SK-MEL-5 (cell line): ENCODE measurements around the genes SLC22A23 and CDYL.

DNA sequence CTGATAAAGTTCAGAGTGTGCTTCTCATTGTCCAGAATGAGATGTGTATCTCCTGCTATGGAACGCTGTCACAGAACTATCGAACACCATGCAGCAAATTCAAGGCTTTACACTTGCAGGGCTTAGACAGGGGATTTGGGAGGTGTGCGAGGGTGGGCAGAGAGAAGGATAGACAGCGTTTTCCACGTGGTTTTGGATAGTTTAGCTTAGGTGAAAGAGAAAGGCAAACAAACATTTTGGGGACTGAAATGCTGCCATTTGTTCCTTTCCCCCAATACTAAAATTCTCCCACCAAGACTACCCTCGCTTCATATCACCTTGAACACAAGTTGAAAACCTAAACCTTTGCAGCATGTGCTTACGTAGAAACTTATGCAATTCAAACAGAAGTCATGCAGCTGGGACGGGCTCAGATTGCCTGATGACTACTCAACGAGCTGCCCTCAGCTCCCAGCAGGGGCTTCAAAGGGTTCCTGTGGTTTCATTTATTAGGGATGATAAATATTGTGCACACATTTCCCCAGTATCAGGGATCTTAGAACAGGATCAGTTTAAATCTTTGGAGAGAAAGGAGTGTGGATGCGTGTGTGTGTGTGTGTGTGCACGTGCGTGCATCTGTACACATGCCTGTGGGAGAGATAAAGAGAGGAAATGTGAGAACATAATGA lies 77.3 kb downstream of the SLC22A23 start:
RAMPAGE:
- cytosol, long total RNA = no peak
- long total RNA = no peak
- nucleus, long total RNA = no peak

RAMPAGE:
- cytosol, long total RNA = no peak
- long total RNA = no peak
- nucleus, long total RNA = no peak
Measured at GRCh38 chr6:3456669-3457580, at the start of gene SLC22A23. SLC22A23 (minus strand) TSS chr6:3457050.

DNA sequence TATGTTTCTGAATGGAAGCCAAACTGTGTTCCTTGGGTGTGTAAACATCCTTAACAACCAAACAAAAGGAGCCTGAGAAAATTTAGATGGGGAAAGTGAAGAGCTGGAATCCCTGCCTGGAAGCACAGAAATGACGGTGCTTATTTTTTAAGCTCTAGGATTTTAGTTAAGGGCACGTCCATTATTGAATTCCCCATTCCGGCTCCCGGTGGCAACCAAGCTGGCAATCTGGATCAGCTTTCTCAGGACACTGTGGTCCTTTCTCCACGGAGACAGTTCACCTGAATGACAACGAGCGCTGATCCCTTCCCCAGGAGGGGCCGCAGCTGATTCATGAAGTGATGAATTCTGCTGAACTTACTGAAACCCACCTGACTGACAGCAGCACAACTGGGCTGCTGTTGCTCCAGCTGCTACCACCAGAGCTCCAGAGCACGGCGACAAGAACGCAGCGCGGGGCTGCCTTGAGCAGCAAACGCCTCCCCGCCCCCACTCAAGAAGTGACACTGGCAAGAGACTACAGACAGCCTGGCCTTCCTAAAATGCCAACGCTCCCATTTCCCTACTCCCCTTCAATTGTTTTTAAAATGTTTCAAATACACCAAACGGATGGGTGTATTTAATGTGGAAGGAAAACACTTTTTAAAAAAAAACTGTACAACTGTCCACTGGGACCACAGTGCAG lies 10.1 kb downstream of the PXDC1 start:
RAMPAGE:
- cytosol, long total RNA = no peak
- long total RNA = no peak
- nucleus, long total RNA = no peak

RAMPAGE:
- cytosol, long total RNA = no peak
- long total RNA = no peak
- nucleus, long total RNA = no peak
Measured at GRCh38 chr6:3748080-3748770, 3.3 kb downstream of the PXDC1 start.

DNA sequence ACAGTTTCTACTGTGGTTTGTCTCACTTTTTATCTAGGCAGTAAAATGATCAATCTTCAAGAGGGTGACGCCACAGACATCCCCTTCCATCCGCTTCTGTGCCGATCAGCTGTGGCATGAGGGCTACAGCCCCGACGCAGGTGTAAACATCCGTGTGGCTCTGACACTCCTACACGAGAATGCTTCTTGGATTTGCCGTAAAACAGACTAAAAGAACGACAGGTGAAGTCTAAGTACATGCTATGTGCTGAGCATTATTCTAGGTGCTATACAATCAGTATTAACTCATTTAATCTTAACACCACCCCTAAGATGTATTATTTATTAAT lies 43.8 kb downstream of the FAM50B start:
RAMPAGE:
- cytosol, long total RNA = no peak
- long total RNA = no peak
- nucleus, long total RNA = no peak

GRCh38 chr6:3900032-3900679 lies 51.0 kb downstream of the FAM50B start:
RAMPAGE:
- cytosol, long total RNA = no peak
- long total RNA = no peak
- nucleus, long total RNA = no peak

GRCh38 chr6:3986566-3987664 lies 34.2 kb upstream of the PRPF4B start:
RAMPAGE:
- cytosol, long total RNA = no peak
- long total RNA = no peak
- nucleus, long total RNA = no peak

RAMPAGE:
- cytosol, long total RNA = no peak
- long total RNA = no peak
- nucleus, long total RNA = no peak
Measured at GRCh38 chr6:4031398-4032625, 10.7 kb downstream of the PRPF4B start.

GRCh38 chr6:4250652-4250955 lies 115.2 kb upstream of the ECI2 start:
RAMPAGE:
- cytosol, long total RNA = no peak
- long total RNA = no peak
- nucleus, long total RNA = no peak

GRCh38 chr6:4316893-4317392 lies 181.6 kb upstream of the ECI2 start:
RAMPAGE:
- cytosol, long total RNA = no peak
- long total RNA = no peak
- nucleus, long total RNA = no peak

GRCh38 chr6:4371203-4371838 lies 235.9 kb upstream of the ECI2 start:
RAMPAGE:
- cytosol, long total RNA = no peak
- long total RNA = no peak
- nucleus, long total RNA = no peak

DNA sequence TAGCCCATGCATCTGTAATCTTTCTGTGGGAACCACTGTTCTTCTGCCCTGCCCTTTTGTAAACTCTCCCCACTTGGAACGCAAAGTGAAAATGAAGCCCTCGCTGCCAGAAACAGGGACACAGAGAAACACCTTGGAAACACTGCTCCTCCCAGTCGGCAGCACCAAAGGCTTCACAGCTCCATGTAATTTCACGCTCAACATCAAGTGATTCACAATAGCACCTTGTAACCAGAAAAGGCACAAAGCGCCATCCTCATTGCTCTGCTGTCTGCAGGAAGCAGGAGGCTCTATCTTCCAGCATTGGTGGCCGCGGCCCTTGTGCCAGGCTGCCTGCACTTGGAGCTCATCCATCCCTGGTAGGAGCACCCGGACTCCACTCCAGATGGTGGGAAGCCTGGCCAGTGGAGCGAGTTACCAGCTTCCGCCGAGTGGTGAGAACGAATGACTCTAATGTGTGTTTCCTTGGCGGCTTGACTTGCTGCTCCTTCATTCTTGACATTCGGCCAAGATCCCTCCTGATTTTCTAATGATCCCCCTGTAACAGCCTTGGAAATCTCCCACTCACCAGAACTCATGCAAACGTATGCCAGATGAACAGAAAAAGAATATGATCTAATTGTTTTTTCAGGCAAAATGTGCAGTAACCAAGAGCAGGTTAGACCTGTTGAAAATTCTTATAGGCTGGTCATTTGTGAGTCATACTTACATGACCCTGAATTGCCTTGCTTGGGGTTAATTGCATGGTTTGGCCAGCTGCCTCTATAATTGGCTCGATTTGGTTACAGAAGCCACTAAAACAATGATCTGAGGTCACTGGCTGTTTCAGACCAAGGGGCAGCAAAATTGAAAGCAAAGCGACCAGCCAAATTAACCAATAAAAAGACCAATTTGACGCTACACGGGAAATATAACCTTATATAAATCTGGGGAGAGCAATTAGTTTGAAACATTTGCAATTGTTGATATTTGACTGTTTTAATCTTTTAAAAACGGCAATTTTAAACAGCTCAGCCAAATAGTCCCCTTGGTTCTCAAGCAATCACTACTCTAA lies 169.0 kb upstream of the CDYL start:
RAMPAGE:
- cytosol, long total RNA = no peak
- long total RNA = no peak
- nucleus, long total RNA = no peak

GRCh38 chr6:4775964-4777027 lies at the start of gene CDYL:
CDYL (plus strand) TSS chr6:4776404.
RAMPAGE:
- cytosol, long total RNA = no peak
- long total RNA = no peak
- nucleus, long total RNA = no peak

DNA sequence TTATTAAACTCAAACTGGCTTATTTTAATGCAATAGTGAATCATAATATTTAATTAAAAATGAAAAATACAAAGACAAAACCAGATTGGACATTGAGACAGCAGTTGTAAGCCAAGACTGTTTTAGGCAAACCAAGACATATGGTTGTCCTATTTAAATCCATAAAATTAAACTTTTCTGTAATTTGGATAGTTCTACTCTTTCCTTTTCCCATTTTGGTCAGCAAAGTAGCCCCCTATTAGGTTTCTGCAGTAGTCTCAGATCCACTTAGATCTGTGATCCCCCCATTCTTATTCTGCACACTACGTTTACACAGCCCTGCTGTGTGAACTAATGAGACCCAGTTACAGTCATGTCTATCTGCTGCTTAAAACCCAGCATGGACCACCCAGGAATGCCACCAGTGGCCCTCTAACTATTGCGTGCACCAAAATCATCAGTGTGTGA lies 70.5 kb downstream of the CDYL start:
RAMPAGE:
- cytosol, long total RNA = no peak
- long total RNA = no peak
- nucleus, long total RNA = no peak

DNA sequence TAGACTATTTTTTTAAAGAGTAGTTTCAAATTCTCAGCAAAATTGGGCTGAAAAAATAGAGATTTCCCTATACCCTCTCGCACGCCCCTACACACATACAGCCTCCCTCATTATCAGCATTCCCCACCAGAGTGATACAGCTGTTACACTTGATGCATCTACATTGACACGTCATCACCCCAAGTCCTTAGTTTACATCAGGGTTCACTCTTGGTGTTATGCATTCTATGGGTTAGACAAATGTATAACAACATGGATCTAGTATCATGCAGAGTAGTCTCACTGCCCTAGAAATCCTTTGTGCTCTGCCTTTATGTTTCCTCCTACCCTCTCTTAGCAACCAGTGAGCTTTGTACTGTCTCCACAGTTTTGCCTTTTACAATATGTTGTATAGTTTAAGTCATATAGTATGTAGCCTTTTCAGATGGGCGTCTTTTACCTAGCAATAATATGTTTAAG lies 103.7 kb downstream of the CDYL start:
RAMPAGE:
- cytosol, long total RNA = no peak
- long total RNA = no peak
- nucleus, long total RNA = no peak

RAMPAGE:
- cytosol, long total RNA = no peak
- long total RNA = no peak
- nucleus, long total RNA = no peak
Measured at GRCh38 chr6:5004211-5004874, 506 bp upstream of the RPP40 start.

DNA sequence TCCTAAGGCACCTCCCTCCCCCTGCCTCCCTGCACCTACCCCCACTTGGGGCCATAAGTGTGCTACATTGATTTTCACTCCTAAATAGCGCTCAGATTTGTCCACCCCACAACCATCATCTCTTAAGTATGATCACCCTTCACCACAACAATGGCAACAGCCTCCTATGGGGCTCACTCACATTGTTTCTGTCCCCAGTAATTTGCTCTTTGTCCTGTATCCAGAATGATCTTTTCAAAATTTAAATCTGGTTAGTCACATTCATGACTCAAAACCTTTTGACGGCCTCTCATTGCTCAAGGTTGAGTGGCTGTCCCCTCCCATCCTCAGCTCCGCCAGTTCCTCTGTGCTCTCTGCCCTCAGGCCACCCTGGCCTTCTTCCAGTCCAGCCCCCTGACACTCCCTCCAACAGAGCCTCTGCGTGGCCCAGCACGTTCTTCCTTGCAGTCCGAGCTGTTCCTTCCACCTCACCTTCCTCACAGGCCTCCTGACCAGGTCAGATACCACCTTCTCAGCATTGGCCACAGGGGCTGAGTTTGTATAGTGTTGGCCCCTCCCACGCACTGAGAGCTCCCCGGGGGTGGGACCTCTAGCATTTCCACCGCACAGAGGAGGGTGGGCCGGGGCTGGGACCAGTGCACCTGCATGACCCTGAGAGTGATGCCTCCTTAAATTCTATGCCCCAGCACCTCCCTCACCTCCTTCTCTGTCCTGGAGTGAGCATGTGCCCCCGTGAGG lies 2.5 kb upstream of the PPP1R3G start:
RAMPAGE:
- cytosol, long total RNA = no peak
- long total RNA = no peak
- nucleus, long total RNA = no peak

DNA sequence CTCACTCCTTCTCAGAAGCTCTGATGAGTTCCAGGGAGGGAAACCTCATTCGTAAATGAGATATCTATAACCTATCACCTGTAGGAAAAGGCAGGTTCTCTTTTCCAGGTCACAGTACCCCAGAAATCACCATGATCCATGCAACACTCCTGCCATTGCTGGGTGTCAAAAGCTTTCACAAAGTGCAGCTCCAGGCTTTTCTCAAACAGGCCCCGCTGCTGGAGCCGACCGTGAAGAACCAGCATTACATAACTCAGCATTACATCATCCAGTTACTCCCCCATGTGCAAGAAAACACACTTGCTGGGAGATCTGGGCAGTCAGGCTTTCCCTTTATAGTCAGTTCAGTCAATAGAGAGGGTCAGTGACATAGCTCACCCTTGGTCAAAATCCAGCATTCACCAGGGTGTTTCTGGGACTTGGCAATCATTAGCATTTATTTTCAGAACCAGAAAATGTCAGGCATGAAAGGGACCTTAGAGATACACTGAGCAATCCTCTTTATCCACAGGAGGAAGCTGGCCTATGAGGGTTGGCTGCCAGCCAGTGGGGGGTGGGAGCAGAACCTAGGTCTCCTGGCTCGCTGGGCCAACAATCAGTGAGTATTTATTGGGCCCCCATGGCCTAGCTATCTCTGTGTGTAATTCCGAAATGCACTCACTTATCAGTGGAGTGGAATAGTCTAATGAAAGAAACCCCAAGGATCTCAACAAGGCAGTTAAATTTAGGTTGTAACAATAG lies 54.8 kb downstream of the LYRM4 start:
RAMPAGE:
- cytosol, long total RNA = no peak
- long total RNA = no peak
- nucleus, long total RNA = no peak

GRCh38 chr6:5261856-5262209 lies 520 bp downstream of the FARS2 start:
RAMPAGE:
- cytosol, long total RNA = no peak
- long total RNA = no peak
- nucleus, long total RNA = no peak

RAMPAGE:
- cytosol, long total RNA = no peak
- long total RNA = no peak
- nucleus, long total RNA = no peak
Measured at GRCh38 chr6:5448494-5448964, 187.2 kb downstream of the FARS2 start.